ENCODE data around the genes KDM5A and CCDC77.

GRCh38 chr12:19103-19457, 47.5 kb upstream of the IQSEC3 start:
- PRO-cap, 2 experiments, result no peak in any of the 2 experiments

- PRO-cap, 2 experiments, result no peak in any of the 2 experiments
Measured at GRCh38 chr12:212209-212519, 1.8 kb downstream of the SLC6A12 start.

GRCh38 chr12:358532-358862, 30.6 kb downstream of the KDM5A start:
- PRO-cap, 2 experiments, result no peak in any of the 2 experiments

DNA sequence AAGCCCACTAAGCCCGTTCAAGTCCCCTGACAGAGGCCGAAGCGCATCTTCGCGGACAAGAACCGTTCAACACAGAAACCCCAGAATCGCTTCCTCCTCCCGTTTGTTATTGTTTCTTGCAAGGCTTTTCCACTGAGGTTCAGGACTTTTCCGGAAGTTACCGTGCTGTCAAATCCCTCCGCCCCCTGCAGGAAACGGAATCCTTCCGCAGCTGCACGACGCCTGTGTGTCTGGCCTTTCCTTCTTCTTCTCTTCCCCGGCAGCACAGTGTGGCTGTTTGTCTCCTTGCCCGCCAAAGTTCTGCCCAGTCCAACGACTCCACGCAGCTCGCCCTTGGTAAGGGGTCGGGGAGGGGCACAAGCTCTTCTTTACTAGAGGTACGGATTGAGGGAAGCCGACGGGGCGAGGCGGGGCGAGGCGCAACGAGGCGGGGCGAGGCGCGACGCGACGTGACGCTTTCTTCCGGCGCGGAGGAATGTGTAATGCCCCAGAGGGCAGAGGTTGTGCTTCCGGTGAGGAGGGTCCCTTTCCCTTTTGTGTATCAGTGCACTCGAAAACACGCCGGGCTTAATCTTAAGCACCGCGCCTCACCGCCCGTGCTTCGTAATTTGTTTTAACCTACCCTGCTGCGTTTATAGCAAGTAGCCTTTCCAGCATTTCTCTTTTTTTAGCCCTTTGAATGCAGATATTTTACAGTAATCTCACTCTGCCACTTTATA, at the start of gene KDM5A:
Gene KDM5A, minus strand, starts transcription at position 170 of the 719 bp plus-strand sequence.
- PRO-cap, 2 experiments, result peak in 2 of 2 experiments; most common plus-strand start position 200 of the sequence (in 2); most common minus-strand start position 134 of the sequence (in 2)

GRCh38 chr12:401263-402072, at the start of gene CCDC77:
CCDC77 (plus strand) TSS chr12:401644.
- PRO-cap, 2 experiments, result peak in 2 of 2 experiments; most common plus-strand start chr12:401593 (in 1); most common minus-strand start chr12:401446 (in 1)

GRCh38 chr12:464602-465437, 5.1 kb downstream of the B4GALNT3 start:
- PRO-cap, 2 experiments, result no peak in any of the 2 experiments

GRCh38 chr12:507223-507805, 47.6 kb downstream of the B4GALNT3 start:
- PRO-cap, 2 experiments, result peak in 1 of 2 experiments; most common plus-strand start chr12:507643 (in 1)

DNA sequence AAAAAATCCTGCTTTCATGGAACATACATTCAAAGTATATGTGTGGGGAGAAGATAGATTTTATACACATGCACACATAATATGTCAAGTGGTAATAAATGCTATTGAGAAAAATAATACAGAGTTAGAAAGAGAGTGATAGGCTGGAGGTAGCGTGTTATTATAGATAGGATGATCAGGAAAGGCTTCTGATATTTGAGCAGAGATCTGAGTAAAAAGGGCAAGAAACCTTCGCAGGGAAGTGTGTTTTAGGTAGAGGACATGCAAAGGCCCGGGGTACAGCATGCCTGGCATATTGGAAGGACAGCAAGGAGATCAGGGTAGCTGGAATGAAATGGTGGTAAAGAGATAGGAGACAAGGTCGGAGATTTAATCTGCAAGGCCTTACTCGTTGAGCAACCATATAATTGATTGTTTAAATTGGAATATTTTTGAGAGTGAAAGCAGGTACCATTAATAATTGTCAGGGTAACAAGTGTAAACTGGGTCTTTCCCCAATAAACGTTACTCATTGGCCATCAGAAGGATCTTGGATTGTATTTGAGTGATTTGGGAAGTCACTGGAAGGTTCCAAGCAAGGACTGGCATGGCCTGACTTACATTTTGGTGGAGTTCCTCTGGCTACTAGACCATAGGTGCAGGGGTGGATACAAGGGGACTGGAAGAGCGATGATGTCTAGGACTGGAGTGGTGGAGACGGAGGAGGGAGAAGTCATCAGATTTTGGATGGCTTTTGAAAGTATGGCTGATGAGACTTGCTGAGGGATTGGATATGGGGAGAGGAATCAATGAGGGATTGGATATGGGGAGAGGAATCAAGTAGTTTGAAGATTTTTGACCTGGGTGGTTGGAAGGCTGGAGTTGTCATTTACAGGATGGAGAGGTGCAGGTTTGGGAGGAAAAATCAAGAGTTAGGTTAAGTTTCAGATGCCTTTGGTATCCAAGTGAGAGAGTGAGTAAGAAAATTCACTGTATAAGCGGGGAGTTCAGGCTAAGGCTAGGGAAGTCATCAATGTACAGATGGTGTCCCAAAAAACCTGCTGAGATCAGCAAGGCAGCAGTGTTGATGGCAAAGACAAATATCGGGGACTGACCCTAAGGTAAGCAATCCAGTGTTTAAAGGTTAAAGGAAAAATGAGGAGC, 56.8 kb downstream of the B4GALNT3 start:
- PRO-cap, 2 experiments, result no peak in any of the 2 experiments

DNA sequence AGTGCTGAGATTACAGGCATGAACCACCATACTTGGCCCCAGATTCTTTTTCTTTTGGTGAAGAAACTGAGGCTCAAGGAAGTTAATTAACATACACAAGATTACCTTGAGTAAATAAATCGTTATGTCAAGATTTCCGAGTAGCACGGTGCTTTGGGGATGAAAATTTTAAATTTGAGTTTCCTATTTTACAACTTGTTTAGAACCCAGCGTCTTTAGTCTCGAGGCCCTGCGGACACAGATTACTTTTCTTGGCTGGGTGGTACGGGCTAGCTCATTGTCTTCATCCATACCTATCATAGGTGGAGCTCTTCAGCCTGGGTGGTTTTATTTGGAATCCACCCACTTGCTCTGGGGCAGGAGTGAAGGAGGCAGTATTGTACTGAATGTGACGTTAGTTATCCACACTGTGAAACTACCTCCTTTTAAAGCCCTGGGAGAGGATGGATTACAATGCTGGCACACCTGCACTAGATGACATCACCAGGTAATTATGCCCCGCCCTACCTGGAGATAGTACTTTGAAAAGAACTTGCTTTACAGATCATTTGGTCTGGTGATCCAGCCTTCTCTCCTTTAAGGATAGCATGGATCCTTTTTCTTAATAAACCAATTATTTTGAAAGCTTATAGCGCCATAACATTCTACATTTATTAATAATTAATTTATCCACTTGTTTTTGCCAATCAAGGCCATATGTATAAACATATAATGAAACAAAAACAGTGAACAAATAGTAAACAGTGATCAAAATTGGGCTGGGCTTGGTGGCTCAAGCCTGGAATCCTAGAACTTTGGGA, 78.0 kb downstream of the B4GALNT3 start:
- PRO-cap, 2 experiments, result peak in 2 of 2 experiments; most common plus-strand start position 547 of the sequence (in 2); most common minus-strand start position 300 of the sequence (in 2)

GRCh38 chr12:561214-561771, 101.6 kb downstream of the B4GALNT3 start:
- PRO-cap, 2 experiments, result no peak in any of the 2 experiments

GRCh38 chr12:568074-568764, 95.0 kb downstream of the NINJ2 start:
- PRO-cap, 2 experiments, result peak in 1 of 2 experiments; most common plus-strand start chr12:568492 (in 1); most common minus-strand start chr12:568374 (in 1)

GRCh38 chr12:627885-628605, 35.2 kb downstream of the NINJ2 start:
- PRO-cap, 2 experiments, result no peak in any of the 2 experiments

DNA sequence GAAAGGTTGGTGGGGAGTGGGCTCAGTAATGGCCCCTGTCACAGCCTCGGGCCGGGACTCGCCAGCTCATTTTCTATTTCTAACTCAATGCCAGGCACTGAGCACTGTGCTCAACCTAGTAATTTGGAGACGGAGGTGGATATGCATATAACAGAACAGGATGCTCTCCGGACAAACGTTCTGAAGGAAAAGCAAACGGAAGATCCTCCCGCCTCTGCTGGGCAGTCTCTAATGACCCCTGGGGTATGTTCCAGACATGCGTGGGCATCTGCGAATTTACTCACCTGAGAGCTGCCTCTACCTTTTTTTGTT, 32.2 kb downstream of the NINJ2 start:
- PRO-cap, 2 experiments, result no peak in any of the 2 experiments

DNA sequence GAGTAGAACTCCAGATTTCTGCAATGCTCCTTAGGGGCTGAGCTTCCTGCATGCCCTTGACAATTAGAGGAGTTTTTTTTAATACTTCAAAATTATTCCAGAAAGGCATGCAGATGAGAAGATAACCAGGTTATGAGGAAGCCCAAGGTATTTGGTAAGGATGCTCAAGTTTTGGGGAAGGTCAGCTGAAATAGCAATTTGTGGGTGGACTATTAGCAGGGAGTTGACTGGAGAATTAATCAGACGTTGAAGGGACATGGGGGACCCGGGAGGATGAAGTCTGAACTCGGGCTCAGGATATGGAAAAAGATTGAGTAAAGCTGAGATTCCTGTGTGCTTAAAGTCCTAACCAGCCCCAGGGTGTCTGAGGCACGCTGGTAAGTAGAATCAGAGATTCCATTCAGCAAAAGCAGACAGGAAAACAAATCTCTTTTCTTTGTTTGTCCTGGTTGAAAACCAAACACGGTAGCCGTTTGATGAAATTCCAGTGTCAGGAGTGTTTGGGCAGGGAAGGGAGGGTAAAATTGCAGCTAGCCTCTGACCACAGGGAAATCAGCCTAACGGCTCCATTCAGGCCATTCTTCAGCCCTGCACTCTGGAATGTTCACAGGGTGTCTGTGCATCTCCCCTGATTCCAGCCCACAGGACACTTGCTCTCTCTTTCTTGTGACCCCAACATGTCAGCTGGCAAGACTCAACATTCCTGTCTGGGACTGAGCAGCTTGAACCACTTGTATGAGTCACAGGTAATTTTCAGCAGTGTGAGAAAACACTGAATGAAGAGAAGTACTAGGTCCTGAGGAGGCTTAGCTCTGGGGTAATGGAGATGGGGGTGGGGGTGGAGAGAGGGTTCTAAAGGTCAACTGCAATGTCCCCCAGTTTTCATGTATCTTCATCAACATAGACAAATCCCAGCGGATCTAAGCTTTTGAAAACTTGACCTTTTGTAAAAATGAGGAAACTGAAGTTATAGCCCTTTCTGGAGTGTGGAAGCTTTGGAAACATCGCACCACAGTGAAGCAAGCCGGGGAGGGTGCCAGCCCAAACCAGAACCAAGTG, 31.0 kb downstream of the NINJ2 start:
- PRO-cap, 2 experiments, result no peak in any of the 2 experiments

DNA sequence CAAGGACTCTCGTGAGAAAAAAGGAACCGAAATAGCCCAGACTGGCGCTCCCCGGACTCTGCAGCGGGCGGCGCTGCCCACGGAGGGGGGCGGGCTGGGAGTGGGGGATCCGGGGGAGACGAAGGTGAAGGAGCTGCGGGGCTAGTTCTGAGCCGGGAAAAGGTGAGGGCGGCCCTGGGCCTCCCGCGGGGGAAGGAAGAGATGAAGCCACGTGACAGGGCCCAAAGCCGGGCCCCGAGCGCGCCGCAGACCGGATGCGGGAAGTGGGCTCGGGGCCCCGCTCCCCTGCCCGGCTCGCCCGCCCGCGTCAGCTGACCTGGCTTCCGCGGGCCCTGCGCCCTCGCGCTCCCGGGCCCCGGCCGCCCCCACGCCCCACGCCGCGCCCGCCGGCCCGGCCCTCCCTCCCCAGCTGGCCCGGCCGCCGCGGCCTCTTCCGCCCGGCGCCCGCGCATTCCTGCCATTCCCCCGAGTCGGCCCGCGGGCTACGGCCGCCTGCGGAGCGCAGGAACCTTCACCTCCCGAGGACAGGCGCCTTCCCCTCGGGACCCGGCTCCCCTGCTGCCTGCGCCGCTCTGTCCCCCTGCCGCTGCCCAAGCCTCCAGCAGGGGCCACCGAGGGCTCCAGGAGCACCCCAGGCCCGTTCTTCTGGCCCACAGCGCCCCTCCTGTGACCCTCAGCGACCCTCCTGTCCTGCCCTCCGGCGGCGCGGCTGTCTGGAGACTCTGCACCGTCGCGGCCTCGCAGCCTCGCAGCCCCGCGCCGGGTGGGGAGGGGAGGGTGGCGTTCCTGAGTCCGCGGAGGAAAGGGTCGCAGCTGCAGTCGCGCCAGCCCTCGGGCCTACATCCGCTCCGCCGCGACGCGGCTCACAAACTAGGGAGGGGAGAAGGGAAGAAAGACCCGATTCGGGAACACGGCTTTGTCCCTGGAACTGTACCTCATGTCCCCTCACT, 20.4 kb downstream of the NINJ2 start:
- PRO-cap, 2 experiments, result peak in 2 of 2 experiments; most common plus-strand start position 310 of the sequence (in 2); most common minus-strand start position 456 of the sequence (in 2)

DNA sequence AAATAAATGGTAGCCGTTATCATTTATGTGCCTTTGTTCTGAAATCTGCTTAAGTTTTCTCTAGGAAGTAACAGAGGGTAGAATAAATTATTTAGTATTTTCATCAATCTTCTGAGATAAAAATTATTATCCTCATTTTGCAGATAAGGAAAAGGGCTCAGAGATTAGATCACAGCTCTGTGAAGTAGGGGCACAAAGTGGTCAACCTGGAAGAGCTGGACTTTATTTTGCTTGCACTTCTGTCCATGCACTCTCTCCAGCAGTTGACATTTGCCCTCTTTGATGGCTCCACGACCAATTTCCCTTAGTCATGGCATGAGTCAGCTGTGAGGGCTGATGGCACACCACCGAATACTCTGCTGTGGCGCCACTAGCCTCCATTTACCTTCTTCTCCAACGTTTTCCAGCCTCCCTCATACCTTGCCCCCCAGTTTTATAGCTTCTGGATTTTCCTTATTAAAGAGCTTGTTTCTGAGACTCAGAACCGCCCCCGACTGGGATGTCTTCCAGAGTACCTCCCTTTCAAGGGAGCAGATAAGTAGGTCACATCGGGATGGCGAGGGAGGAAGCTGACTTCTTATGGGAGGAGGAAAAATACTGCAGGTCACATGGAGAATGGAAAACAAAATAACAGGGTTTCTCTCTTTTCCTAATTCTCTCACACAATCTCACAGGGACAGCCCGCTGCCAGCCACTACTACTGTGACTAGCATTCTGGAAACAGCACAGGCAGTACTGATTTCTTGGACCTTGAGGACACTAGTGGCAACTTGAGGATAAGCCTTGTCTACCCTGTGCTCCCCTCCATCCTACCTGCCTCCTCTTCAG, 17.6 kb downstream of the NINJ2 start:
- PRO-cap, 2 experiments, result no peak in any of the 2 experiments

DNA sequence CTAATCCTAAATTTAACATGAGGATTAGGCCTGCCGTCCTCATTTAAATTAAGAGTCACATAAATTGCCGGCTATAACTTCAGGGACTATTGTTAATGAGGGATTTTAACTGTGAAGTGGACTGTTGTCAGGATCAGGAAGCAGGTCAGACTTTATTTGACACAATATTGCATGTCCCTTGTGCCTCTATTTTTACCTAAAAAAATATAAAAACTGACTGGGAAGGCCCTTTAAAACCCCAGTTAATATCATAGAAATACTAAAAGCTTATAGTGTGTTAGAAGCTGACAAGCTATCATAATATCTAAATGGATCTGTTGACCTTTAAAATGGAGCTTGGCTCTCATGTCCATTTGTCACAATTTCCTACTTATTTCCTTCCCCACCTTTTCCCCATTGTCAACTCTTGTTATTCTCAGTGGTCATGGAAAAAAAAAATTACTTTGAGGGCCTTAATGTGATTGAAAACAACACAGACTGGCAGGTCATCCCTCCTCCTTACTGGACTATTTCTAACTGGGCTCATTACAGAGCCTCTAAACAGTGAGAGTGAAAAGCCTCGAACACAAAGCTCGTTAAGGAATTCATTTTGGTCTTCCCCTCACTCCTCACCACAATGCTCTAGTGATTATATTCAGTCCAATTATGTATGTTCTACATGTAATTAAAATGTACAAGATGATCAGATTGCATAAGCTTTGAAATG, 13.7 kb upstream of the WNK1 start:
- PRO-cap, 2 experiments, result no peak in any of the 2 experiments

DNA sequence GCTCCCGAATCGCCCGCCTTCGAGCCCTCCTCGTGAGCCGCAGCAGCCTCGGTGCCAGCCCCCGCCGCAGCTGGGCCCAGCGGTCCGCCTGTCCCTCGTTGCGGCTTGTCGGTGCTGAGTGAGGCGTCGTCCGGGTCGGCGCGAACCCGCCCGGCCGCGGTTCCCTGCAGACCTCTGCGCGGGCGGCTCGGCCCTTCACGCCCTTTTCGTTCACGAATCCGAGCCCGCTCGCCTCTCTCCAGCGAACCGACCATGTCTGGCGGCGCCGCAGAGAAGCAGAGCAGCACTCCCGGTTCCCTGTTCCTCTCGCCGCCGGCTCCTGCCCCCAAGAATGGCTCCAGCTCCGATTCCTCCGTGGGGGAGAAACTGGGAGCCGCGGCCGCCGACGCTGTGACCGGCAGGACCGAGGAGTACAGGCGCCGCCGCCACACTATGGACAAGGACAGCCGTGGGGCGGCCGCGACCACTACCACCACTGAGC, 975 bp downstream of the WNK1 start:
- PRO-cap, 2 experiments, result no peak in any of the 2 experiments

DNA sequence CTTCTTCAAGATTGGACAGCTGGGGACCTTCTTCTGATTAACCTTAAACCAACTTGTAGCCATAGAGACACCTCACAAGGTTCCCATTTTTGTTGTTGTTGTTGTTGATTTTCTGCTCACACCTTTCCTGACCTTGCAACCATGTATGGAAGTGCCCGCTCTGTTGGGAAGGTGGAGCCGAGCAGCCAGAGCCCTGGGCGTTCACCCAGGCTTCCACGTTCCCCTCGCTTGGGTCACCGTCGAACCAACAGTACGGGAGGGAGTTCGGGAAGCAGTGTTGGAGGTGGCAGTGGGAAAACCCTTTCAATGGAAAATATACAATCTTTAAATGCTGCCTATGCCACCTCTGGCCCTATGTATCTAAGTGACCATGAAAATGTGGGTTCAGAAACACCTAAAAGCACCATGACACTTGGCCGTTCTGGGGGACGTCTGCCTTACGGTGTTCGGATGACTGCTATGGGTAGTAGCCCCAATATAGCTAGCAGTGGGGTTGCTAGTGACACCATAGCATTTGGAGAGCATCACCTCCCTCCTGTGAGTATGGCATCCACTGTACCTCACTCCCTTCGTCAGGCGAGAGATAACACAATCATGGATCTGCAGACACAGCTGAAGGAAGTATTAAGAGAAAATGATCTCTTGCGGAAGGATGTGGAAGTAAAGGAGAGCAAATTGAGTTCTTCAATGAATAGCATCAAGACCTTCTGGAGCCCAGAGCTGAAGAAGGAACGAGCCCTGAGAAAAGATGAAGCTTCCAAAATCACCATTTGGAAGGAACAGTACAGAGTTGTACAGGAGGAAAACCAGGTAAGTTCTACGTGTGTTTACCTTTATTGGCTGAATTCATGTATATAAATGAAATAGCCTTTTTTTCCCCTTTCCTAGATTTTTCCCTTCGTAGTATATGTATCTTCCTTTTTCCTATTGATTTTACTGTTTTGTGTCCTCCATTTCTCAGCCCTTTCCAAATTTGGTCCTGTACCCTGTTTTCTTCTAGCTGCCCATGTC, 37.0 kb downstream of the ERC1 start:
- PRO-cap, 2 experiments, result no peak in any of the 2 experiments

GRCh38 chr12:1080618-1080839, 89.5 kb downstream of the ERC1 start:
- PRO-cap, 2 experiments, result no peak in any of the 2 experiments